HEK293 (cell line): ENCODE results near the genes ZNF334 and EYA2.

DNA sequence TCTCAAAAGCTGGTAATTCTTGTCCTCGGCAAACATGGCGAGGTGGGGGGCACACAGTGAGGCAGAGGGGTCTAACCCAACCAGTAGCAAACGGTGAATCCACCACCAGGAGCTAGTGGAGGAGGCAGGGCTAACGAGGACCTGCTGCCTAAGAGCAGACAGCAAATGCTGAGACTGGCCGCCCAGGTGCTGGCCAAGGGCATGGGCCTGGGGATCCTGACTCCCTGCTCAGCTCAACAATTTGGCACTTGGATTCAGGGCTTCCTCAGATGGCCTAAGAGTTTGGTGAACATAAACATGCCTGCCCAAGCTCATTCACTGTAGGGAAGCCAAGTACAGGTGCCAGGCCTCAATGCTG, 18.4 kb downstream of the PCIF1 start:
- PRO-cap, result no peak
- RRBS, 2 experiments, result no CpG with 5 or more reads among the region's 5 CpGs

DNA sequence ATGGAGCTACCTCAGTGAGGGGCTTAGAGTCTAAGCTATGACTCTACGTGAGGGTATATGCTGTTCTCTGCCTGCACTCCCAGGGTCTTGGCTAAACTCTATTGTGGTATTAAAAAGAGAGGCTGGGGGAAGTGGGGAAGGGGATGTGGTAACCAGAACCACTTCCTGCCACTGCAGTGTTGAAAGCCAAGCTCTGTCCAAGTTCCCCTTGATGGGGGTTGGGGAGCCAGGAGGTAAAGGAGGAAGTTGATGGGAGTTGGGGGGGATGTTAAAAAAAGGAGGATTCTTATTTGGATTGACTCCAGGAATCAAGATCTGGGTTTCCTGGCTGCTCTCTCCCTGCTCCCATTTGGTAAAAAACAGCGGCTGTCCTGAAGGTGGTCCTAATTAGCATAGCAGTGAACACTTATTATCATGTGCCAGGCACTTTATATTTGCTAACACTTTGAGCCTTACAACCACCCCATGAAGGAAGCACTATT, 3.5 kb upstream of the MMP9 start:
- PRO-cap, result no peak
- RRBS, 2 experiments, result no CpG with 5 or more reads among the region's 2 CpGs

DNA sequence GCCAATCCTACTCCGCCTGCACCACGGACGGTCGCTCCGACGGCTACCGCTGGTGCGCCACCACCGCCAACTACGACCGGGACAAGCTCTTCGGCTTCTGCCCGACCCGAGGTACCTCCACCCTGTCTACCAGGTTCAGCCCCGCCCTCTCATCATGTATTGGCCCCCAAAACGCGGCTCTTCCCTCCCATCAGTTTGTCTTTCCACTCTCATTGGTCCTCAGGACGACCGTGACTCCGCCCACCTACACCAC, 2.9 kb downstream of the MMP9 start:
- PRO-cap, result no peak
- RRBS, 2 experiments, result no CpG with 5 or more reads among the region's 20 CpGs

- PRO-cap, result no peak
- RRBS, 2 experiments, result 81 to 87% methylated on average over 9 of the region's 44 CpGs
Measured at GRCh38 chr20:46011890-46012640, 3.4 kb downstream of the MMP9 start.

DNA sequence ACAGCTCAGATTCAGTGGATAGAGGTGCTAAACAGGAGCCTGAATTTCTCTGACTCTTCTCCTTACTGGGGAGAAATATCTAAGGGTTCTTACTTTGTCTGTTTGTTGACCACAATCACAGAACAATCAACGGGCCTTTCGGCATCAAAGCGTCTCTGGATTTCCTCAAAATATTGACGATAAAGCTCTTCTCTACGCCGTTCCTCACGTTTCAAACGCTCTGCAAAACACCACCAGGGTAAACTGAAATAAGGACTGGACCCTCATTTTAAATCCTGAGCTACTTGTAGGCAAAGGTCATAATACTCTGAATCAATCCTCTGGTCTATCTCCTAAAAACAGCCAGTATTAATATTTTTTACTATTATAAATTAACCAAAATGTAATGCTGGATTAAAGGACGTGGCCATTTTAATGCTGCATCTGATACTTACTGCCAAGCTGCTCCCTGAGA, 22.8 kb downstream of the NCOA5 start:
- PRO-cap, result no peak
- RRBS, 2 experiments, result no CpG with 5 or more reads among the region's 9 CpGs

DNA sequence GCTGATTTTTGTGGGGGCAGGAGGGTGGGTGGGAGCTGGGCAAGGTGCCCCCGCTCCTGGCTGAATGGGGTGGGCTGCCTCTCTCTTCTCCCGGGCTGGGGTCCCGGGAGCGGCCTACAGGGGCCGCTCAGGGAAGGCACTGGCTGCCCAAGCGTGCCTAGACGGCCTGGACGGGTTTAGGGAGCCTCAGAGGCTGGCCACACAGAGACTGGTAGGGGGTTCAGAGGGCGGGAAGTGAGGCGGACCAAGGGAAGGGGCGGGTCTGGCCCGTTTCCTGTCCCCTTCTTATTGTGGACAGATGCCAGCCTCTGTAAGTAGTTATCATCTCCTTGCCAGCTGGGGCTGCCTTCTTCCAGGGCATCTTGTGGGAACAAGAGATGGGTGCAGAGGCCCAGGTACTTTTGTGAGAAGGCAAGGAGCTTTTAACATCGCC, 386 bp downstream of the CD40 start:
- PRO-cap, result no peak
- RRBS, 2 experiments, result no CpG with 5 or more reads among the region's 13 CpGs

DNA sequence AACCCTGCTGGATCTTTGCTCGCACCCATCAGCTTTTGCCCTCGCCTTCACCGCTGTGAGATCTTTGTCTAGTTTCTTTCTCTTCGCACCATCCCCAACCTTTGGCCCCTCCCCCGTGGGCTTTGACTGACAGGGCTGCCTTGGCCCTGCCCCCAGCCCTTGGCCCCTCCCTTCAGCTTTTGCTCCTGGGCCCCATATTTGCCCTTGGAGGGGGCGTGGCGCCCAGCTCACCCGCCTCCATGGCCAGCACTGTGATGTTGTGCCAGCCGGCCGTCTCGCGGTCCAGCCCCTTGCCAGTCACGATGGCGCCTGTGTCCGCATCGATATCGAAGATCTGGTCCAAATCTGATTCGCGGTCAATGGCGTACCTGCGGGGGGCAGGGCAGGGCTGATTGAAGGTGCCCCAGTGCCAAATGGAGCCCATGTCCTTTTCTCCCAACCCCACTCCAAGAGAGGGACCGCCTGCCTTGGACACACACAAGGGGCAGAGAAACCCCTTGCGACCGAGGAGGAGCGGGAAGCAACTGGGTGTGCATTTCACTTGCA, 81.2 kb downstream of the CD40 start:
- PRO-cap, result no peak
- RRBS, 2 experiments, result no CpG with 5 or more reads among the region's 25 CpGs

GRCh38 chr20:46206828-46207258, 88.7 kb downstream of the CD40 start:
- PRO-cap, result no peak
- RRBS, 2 experiments, result no CpG with 5 or more reads among the region's 5 CpGs

GRCh38 chr20:46400051-46400623, 6.3 kb downstream of the ELMO2 start:
- PRO-cap, result no peak
- RRBS, 2 experiments, result no CpG with 5 or more reads among the region's 5 CpGs

GRCh38 chr20:46512804-46513859, at the start of gene ZNF334:
TSS of gene ZNF334 (minus strand) at chr20:46513559.
- PRO-cap, result no peak
- RRBS, 2 experiments, result 59% methylated on average over 4 of the region's 51 CpGs; no CpG with 5 or more reads in 1 of the 2 experiments

DNA sequence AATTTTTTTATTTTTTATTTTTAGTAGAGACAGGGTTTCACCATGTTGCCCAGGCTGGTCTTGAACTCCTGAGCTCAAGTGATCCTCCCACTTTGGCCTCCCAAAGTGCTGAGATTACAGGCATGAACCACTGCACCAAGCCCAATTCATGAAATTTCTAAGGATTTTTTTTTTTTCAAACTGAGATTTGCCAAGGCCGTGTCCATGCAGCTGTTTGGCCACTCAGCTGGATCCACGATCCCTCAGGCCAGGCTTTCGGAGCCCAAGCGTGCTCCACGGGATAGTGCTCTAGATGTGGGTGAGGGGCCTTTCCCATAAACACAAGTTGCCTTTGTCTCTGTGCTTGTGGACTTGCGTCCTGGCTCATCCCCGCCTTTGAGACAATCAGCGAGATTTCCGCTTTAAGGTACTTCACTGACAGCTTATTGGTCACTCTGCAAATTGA, 19.4 kb downstream of the SLC2A10 start:
- PRO-cap, result no peak
- RRBS, 2 experiments, result no CpG with 5 or more reads among the region's 9 CpGs

DNA sequence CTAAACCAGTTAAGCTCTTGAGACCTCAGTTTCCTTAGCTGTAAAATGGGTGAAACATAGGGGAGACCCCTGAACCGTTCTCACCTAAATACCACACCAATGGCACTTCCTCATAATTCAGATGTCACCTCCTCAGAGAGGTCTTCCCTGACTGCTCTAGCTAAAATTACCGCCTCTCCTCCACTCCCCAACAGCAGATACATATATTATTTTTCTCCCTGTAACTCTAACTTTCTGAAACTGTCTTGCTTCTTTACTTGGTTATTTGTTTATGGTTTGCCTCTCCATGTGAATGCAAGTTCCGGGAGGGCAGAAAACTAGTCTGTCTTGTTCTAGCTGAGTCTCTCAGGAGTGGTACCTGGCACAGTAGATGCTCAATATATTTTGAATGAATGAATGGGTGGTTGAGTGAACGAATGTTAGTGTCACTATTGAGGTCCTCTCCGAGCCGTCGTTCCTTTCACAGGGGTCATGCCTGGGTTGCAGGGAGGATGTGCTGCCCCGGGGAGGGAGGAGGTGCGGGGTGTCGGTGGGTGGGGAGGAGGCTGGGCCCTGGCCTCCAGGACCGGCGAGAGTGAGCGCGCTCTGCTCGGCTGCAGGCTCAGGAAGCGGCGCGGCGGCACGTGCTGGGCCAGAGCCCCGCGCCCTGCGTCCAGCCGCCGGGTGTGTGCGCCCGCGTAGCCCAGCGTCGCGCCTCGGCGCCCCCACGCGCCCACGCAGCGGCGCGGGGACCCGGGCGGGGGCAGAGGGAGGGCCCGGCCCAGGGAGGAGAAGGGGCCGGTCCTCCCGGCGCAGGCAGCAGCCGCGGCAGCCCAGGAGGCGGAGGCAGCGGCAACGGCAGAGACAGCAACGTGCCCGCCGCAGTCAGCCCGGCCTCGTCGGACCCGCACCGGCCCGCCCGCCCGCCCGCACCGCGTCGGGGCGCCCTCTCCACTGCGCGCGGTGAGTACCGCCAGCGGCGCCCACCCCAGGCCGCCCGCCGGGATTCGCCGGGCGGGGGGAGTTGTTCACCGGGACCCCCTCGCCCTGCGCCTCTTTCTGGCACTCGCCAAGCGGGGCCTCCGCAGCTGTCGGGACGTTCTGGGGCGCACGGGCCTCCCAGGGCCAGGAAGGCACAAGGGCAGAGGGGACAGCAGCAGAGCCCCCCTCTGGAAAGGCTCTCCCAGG, at the start of gene EYA2:
Gene EYA2, plus strand, starts transcription at position 798 of the 1,167 bp plus-strand sequence.
- PRO-cap, result bidirectional peak, plus-strand start at position 571 of the sequence, minus-strand start at position 587 of the sequence; bidirectional peak, plus-strand start at position 810 of the sequence, minus-strand start at position 669 of the sequence; bidirectional peak, plus-strand start at position 1,044 of the sequence, minus-strand start at position 935 of the sequence
- RRBS, 2 experiments, result under 1 to 2% methylated on average over 45 of the region's 88 CpGs

DNA sequence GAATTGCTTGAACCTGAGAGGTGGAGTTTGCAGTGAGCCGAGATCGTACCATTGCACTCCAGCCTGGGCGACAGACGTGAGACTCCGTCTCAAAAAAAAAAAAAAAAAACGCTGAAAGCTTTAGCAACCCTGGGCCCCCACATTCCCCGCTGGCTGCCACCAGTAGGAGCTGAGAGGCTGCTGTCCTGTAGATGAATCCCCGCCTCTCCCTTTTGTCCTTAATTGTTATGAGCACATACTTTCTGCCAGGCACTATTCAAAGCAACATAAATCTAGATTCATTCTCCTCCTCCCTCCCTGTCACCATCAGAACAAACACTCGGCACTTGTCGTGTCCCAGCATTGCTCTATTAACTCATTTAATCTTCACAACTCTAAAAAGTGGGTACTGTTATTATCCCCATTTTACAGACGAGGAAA, 97.2 kb downstream of the EYA2 start:
- PRO-cap, result no peak
- RRBS, 2 experiments, result no CpG with 5 or more reads among the region's 11 CpGs

DNA sequence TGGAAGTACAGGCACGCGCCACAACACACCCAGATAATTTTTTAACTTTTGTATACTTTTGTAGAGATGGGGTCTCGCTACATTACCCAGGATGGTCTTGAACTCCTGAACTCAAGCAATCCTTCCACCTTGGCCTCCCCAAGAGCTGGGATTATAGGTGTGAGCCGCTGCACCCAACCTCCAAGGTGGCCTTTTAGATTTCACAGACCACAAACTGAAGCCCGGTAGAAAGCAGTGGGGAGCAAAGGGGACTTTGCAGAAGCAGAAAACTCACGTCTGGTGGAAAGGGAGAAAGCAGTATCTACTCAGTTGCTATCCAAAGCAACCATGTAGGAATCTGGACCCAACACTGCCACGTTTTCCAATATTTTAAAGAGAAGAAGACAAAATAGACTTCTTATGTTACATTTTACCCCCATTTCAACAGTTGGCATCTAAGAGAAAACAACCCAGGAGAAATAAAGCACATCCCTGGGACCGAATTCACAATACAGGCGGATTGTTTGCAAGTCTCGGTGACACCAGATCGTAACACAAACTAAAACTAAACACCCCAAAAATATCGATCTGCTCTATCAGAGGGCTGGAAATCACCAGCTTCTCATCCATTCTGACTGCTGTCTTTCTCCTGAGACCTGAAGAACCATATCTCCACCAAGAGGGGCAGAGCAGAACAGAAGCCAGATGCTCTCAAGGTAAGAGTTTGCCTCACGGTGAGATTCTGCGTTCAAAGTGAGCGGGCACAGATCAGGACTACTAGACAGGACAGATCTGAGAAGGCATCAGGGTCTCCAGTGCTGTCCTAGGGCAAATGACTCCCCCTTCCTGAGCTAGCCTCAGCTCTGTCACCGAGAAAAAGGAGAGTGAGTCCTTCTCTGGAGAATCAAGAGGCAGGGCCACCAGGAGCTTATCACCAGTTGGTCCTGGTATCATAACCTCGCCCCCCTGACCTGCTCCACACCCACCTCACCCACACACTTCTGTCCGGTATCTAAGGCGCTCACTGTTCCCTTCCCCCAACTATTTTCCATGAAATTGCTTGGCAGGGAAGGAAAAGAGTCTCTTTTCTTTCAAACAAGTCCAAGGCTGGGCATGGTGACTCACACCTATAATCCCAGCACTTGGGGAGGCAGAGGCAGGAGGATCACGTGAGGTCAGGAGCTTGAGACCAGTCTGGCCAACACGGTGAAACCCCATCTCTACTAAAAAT, 78.0 kb downstream of the ZMYND8 start:
- PRO-cap, result no peak
- RRBS, 2 experiments, result no CpG with 5 or more reads among the region's 21 CpGs

- PRO-cap, result no peak
- RRBS, 2 experiments, result no CpG with 5 or more reads among the region's 5 CpGs
Measured at GRCh38 chr20:47328986-47329459, 27.5 kb downstream of the ZMYND8 start.

- PRO-cap, result no peak
- RRBS, 2 experiments, result no CpG with 5 or more reads among the region's 9 CpGs
Measured at GRCh38 chr20:47349303-47350042, 7.0 kb downstream of the ZMYND8 start.

DNA sequence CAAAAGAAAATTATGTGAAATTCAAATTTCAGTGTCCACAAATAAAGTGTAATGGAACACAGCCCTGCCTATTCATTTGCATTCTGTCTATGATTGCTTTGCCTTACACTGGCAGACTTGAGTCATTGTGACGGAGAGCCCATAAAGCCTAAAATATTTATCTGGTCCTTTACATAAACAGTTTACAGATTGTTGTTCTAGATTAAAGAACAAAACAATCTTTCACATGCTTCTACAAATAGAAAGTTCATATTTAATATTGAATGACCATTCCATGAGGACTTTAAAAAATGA, 66.1 kb upstream of the NCOA3 start:
- PRO-cap, result no peak
- RRBS, 2 experiments, result no CpG with 5 or more reads among the region's 1 CpG

DNA sequence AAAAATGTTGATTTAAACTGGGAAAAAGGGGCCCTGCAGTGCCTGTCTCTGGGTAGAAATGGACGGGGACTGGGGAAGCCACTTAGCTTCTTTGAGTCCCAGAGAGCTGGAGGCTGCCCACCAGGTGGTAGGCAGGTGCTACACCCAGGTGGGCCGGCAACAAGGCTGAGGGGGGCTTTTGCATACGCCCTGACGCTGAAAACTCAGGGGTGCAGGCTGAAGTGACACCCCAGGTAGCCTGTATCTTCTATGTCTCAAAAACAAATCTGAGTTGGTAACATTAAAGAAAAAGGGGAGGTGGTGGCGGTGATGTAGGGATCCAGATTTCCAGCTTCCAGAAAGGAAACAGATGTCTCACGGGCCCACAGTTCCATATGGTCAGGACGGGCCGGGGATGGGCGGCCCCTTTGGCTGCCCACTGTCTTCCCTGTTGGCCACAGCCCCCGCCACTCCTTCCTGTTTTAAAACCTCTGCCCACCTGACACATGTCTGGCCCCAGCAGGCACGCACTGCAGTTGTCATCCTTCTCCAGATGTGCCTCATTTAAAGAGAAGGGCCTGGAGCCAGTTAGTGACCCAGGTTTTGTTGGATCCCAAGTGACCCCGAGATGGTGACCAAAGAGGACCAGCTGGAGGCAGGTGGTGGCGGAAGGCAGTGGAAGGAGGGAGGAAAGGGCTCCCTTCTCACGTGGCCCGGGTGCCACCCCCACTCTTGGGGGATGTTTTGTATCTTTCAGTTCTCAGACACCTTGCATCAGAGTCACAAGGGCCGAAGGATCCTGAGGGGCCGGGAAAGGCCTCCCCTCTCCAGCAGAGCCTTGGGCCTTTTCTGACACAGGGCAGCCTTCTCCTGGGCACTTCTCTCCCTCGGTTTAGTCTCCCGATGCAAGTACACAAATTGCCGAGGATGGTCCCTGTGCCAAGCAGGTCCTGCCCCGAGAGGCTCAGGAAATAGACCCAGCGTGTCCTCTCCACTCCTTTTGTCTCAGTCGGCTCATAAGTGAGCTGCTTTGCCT, 117.8 kb downstream of the SULF2 start:
- PRO-cap, result no peak
- RRBS, 2 experiments, result 92 to 100% methylated on average over 1 to 3 of the region's 23 CpGs

- PRO-cap, result no peak
- RRBS, 2 experiments, result no CpG with 5 or more reads among the region's 23 CpGs
Measured at GRCh38 chr20:47686392-47687106, 98.7 kb downstream of the SULF2 start.

DNA sequence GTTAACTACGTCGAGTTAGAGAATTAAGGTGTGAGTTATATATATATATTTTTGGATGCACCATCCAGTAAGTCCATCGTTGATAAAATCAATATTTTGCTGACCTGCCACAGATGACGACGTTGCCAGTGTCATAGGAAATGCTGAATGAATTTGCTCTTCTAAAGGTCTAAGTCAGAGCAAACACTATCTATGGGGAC, 42.7 kb downstream of the SULF2 start:
- PRO-cap, result no peak
- RRBS, 2 experiments, result no CpG with 5 or more reads among the region's 5 CpGs